Endothelial cell (in vitro differentiated cells): ENCODE measurements around a stretch of chr11.

DNA sequence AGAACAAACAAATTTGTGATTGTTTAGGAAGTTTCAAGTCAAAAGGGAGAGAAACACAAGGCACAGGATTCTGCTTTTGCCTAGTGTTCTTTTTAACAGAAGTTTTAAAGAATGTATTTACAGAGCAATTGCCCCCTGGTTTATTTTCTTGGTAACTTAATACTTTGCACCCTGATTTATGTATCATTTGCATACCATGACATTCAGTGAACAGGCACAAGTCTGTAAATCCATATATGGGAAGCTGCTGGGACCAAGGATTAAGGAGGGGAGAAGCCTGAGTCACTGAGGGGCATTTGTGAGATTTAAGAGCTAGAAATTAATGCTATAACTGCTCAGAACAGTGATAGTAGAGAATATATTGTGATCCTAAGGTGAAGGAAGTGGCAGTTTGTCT is 103.1 kb downstream of the DBX1 start:
- PRO-cap, result no peak

GRCh38 chr11:20360684-20361245 is 2.7 kb upstream of the HTATIP2 start:
- PRO-cap, result no peak

DNA sequence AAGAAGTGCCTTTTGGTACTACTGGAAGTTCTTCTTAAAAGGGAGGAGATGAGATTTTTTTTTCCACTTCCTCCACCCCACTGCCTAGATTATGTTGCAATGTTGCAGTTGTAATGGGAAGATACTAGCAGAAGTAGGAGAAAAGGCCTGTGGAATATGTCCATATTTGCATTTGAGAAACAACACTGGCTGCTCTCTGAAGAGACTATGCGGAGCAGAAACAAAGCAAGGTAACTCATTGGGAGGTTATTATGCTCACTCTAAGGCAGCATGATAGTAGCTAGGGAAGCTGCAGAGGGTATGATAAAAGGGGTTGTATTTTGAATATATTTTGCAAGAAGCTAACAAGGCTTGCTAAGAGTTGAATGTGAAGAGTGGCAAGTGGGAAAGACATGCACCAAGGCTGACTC is 280.5 kb upstream of the ANO5 start:
- PRO-cap, result no peak

GRCh38 chr11:25611407-25611780 is 720.5 kb upstream of the ANO3 start:
- PRO-cap, result no peak

DNA sequence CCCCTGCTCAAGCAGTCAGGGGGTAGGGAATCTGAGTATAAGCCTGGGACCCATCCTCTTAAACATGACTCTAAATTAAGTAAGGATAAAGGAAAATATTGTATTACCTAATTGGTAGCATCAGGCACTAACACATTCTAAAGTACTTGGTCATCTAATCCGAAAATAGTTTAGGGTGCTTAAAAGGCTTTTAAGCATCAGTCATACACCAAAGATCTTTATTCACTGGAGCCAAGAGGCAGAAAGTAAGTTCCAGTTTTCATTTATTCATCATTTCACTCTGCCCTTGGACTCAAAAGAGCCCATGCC is 119.9 kb upstream of the SLC5A12 start:
- PRO-cap, result no peak

GRCh38 chr11:26848871-26849457 is 127.1 kb upstream of the SLC5A12 start:
- PRO-cap, result no peak

DNA sequence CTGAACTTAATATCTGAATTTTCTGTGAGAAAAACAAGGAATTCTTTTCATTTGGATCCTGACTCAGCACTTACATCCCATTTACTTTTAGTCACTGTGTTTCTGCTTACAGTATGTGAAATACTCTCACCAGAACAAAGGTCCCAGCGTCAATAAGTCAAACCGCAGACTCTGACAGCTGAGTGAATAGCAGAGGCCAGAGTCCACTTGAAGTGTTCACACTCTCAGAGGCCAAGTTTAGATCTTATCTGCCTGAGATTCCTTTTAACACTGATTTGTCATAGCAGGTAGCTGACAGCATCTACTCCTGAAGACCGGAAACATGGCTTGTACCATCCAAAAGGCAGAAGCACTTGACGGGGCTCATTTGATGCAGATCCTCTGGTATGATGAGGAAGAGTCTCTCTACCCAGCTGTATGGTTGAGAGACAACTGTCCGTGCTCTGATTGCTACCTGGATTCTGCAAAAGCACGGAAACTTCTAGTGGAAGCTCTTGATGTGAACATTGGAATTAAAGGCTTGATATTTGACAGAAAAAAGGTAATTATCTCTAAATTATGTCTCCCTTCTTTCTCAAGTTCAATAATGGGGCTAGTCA is 14.6 kb downstream of the BBOX1 start:
- PRO-cap, result no peak

- PRO-cap, result no peak
Observed at GRCh38 chr11:27395453-27396683, 32.9 kb upstream of the CCDC34 start.

DNA sequence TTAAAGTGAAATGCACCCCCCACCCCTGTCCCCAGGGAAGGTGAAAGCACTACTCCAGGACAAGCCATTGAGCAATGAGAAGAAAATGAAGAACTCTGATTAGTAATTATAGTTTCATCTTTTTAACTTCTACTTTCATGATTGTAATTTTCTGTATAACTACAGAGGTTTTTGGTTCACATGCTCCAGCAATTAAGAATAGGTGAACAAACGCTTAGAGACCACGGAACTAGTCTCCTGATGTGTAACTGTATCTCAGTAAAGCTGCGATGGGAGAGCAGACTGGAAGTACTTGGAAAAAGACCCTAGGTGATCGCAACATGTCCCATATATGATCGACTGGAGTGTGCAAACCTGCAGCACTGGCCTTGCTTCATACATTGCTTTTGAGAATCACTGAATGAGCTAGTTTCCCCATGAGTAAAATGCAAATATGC is 3.0 kb downstream of the LGR4 start:
- PRO-cap, result no peak

- PRO-cap, result no peak
Observed at GRCh38 chr11:27470663-27471148, 1.9 kb downstream of the LGR4 start.

DNA sequence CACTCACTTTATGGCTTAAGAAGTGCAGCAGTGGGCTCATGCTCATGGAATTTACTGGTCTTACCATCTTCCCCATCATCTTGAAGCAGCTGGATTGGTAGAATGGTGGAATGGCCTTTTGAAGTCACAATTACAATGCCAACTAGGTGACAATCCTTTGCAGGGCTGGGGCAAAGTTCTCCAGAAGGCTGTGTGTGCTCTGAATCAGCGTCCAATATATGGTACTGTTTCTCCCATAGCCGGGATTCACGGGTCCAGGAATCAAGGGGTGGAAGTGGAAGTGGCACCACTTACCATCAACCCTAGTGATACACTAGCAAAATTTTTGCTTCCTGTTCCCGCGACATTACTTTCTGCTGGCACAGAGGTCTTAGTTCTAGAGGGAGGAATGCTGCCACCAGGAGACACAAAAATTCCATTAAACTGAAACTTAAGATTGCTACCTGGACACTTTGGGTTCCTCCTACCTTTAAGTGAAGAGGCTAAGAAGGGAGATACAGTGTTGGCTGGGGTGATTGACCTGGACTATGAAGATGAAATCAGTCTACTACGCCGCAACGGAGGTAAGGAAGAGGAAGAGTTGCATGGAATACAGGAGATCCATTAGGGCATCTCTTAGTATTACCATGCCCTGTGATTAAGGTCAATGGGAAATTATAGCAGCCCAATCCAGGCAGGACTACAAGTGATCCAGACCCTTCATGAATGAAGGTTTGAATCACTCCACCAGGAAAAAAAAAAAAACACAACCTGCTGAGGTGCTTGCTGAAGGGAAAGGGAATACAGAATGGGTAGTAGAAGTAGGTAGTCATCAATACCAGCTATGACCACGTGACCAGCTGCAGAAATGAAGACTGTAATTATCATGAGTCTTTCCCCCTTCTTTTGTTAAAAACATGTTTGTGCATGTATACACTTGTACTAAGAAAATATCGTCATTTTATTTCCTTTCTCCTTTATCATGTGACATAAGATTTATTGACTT is 50.8 kb downstream of the METTL15 start:
- PRO-cap, result no peak

DNA sequence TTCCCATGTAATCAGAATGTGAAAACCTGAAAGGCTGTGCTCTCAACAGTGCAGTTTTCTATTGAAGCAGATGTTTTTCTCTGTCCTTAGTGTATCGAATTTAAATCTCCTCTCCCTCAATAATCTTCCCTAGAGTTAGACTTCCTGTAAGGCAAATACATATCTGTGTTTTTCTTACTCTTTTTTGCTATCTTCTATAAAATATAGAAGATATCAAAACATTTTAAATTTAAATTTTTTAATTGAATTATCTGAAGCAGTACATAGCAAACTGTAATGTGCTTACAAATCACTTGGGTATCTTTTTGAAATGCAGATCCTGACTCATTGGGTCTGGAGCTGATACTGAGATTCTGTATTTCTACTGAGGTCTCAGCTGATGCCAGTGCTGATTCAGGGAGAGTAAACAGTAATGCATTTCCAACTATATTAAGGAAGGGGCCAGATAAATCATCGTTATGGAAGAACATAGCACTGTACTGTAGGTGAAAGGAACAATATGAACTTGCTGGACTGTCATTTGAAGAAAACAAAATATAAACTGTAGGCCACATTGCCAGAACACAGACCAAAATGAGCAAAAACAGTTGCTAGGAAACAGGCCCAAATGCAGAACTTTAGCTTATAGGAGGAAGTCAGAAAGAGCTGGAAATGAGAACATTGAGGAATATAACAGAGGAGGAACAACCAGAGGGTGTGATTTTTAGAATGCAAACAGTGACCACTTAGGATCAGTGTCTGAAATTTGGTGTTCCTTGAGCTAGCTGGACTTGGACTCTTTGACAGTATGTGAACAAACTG is 3.2 kb downstream of the ARL14EP start:
- PRO-cap, result no peak

DNA sequence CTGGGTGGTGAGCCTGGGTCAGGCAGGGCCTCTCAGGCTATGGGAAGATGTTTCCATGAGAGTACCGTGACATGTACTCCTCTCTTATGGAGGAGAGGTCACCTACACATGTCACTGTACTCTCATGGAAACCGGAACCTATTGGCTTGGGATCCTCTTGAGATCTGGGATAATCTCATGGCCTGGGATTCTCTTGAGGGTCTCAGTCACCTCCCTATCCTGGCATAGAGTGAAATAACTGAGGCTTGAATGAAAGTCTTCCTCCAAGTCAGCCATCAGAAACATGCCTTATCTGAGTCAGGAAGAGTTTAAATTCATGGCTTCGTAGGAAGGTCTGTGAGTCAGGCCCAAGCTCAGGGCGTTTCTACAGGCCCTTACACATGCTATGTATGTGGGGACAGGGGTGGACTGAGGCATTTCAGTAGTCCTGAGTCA is 134.7 kb upstream of the RCN1 start:
- PRO-cap, result no peak

DNA sequence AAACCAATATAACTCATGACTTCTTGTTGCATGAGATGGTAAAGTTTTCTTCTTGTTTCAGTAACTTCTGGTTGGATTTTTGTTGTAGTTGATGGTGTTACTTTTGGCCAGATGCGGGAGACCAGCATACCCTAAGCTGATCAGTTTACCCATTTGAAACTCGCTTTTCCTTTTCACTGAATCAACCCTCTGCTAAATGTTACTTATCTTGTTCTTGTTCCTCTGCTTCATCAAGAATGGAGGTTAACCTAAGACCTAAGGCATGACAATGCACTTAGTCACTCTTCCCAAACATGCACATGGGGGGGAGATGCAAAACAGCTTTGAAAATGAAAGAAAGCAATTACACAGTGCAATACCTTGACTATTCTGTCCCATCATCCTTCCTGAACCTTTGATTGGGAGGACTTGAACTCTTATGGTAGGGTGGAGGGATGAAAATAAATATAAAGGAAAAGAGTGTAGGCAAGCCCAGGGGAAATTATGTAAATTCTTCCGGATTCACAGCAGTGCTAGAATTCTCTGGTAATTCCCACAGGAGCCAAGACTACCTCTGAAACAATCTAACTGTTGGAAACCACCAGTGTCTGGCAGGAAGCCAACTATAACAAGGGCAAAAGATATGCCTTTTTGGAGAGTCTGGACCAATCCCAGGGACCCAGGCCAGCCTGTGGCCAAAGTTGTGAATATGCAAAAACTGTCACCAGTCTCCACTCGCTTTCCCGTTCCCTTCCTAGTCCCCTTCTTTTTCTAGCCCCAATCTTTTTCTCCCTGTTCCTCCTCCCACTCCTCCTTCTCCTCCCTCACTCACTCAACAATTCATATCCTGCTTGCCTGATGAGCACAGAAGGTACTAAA is 2.7 kb upstream of the RCN1 start:
- PRO-cap, result no peak

- PRO-cap, result no peak
Observed at GRCh38 chr11:32152709-32153162, 61.9 kb downstream of the RCN1 start.

DNA sequence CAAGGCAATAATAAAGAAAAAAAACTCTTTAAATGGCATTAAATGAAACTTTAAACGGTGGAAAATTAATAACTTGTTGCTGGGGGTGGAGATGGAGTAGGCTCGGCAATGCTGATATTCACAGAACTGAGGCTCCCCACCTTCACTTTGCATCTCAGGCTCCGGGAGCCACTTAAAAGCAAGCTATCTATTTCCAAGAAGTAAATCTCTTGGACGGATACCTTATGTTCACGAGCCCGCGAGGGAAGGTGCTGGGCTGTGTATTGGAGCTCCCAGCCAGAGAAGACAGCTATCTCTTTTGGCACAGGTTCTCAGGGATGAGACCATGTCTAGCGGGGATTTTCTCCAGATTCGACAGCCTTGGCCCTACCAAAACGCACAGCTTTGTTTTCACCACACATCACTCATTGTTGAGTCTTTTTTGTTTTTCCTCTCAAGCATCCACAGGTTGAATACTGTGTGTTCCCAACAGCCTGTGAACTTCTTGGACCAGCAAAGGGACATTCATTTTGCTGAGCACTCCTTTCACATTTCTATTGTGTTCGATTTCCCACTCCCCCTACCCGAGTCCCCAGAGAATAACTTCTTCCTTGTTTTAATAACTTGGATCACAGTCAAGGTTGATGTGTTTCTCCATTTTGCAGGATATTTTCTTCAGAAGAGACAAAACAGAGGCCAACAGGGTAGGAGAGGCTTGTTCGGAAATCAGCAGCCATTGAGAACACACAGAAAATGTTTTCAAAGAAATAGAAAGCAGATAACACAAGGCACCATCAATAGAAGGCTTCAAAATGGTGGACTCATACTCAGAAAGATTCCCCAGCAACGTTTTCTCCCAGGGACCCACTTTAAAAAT is 23.2 kb downstream of the WT1 start:
- PRO-cap, result no peak

- PRO-cap, result unidirectional peak, minus-strand start at chr11:32466301
Observed at GRCh38 chr11:32466186-32466564, 30.8 kb upstream of the WT1 start.

DNA sequence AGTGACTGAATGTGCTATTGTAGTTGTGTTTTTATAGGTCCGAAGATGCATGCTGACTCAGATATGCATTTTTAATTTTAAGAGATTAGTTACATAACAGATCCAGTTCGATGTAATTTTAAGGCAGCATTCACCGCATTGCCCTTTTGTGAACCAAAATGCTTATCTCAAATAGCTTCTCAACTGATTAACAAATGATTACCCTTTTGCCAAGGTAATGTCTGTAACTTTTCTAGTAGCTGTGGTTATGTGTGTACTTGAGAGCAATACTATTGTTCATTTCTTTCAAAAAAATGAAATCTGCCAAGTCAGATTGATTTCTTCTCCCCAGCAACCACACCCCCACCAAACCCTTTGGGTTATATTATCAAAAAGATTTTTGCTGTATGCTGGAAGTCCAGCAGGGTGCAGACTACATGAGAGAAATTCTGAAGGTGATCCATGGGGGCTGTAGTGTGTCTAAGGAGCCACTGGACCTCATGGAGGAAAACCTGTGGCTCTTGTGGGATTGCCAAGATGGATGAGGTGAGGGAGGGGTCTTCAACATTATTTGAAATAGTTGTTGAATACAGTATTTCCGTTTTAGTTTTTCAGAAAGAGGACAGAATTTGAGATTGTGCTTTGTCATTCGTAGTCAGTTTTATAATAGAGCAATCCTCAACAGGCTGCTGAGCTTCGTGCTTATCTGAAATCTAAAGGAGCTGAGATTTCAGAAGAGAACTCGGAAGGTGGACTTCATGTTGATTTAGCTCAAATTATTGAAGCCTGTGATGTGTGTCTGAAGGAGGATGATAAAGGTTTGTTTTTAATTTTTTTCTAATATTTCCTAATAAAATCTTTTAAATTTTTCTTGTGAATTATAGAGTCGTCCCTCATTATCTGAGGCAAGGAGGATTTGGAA is 3.0 kb downstream of the EIF3M start:
- PRO-cap, result no peak

- PRO-cap, result no peak
Observed at GRCh38 chr11:32931952-32932671, 39.5 kb downstream of the QSER1 start.

DNA sequence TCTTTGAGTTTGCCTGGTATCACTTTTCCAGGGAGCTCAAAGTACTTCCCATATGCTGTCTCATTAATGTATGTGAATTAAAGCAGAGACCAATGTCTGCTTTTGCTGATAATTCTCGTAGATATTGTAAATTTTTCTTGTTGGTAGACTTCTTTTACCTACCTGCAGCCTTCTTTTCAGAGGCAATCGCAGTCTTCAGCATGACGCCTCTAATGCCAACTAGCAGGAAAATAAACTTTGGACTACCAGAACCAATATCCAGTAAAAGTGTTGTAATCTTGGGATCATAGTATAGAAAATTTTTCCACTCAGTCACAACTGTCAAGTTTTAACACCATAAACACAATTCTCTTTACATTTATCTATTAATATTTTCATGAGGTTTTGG is 2.2 kb downstream of the DEPDC7 start:
- PRO-cap, result no peak